Tibial nerve (tissue), 3 donors: ENCODE measurements around a stretch of chr2.

DNA sequence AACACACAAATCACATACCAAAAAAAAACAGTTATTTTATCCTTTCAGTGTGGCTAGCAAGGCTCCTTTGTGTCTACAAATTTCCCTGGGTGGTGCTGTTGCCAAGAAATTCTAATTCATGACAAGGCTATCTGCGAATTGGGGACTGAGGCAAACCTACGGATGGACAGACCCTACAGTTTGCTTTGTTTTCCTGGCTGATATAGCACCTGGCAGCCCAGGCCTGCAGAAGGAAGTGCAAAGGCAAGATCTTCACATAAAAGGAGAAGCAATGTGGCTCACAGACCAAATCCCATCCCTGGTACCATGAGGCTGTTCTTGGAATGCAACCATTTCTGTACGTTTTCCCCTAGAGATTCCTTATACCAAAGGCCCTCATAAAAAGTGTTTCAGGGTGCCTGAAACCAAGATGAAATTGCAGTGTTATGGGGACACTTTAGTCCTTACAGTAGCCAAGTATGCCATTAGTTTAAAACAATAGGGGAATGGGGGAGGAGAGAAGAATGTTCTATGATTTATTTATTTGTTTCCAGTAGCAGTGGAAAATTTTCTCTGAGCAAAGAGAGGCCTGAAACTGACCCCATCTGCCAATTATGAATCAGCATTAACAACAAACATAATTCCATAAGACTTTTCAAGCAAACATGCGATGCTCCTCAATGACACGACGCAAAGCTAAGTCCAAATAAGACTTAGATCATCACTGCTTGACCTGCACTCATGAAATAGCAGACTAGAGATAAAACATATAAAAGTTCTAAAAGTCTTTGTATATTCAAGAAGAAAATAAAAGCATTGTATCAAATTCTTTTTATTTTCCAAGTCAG, 4.2 kb downstream of the KLF7 start:
- PRO-cap, result no peak
- RAMPAGE, long total RNA, 3 experiments, result no peak in any of the 3 experiments

- PRO-cap, result bidirectional peak, plus-strand start at chr2:207166383, minus-strand start at chr2:207166031; unidirectional peak, plus-strand start at chr2:207166648
- RAMPAGE, long total RNA, 3 experiments, result no peak in any of the 3 experiments
These were observed 579 bp upstream of the KLF7 start for GRCh38 chr2:207166271-207166782.

DNA sequence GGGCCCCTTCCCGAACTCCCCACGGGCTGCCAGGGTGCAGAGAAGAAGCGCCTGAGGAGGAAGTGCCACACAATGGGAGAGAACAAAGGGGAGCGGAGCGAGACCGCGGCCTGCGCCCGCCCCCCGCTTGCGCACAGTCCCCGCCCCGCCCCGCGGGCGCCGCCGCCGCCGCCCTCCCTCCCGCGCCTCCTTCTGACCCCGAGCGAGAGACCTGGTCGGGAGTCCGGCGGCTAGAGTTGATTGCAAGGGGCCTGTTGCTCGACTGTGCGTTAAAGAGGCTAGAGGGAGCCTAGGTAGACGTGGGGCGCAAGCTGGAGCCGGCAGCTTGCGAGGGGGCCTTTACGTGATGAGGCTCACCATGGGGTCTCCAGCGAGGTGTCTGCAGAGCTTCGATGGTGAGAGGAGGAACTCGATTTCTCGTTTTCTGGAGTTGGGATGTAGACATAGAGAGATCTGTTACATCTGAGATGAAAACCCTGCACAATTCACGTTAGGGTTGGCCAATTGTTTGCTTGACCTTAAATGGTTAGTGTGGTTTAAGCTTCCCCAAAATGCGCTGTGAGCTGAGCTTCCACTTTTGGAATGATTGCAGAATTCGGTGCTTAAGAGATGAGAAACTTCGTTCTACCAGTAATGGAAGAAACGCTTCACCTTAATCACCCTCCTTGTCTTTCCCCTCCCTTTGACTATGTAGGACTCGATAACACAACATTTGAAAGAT, 1.2 kb upstream of the KLF7 start:
- PRO-cap, result bidirectional peak, plus-strand start at position 205 of the sequence, minus-strand start at position 74 of the sequence
- RAMPAGE, long total RNA, 3 experiments, result no peak in any of the 3 experiments

- PRO-cap, result no peak
- RAMPAGE, long total RNA, 3 experiments, result no peak in any of the 3 experiments
These were observed 90.3 kb upstream of the KLF7 start for GRCh38 chr2:207255907-207256646.

DNA sequence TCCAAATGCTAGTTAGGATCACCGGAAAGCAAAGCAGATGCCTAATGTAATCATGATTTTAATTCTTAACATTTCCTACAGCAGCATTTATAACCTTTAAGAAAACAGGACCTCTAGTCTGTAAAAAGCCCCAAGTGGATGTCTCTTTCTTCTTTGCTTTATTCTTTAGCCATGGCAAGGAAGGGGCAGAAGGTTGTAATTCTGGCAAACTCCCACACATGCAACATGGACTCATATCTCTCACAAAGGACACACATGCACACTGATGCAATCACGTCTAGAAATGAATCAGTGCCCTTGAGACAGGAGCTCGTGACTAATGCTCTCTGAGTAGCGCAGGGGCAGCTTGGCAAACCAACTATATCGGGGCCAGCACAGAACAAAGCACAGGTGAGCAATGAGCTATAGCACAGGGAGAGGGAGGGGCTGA, 165.0 kb upstream of the KLF7 start:
- PRO-cap, result no peak
- RAMPAGE, long total RNA, 3 experiments, result no peak in any of the 3 experiments

GRCh38 chr2:207525346-207525783, 4.4 kb upstream of the CREB1 start:
- PRO-cap, result no peak
- RAMPAGE, long total RNA, 3 experiments, result no peak in any of the 3 experiments

GRCh38 chr2:207796625-207797513, 27.2 kb upstream of the FZD5 start:
- PRO-cap, result no peak
- RAMPAGE, long total RNA, 3 experiments, result no peak in any of the 3 experiments

DNA sequence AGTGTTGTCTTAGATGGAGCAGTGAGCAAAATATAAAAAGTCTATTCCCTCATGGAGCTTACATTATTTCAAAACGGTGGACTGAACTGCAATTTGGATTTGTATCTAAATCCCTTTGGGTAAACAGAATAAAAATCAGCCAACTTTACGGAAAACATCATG, 76.0 kb upstream of the FZD5 start:
- PRO-cap, result no peak
- RAMPAGE, long total RNA, 3 experiments, result no peak in any of the 3 experiments

- PRO-cap, result no peak
- RAMPAGE, long total RNA, 3 experiments, result no peak in any of the 3 experiments
These were observed 100.7 kb upstream of the FZD5 start for GRCh38 chr2:207870329-207870796.

DNA sequence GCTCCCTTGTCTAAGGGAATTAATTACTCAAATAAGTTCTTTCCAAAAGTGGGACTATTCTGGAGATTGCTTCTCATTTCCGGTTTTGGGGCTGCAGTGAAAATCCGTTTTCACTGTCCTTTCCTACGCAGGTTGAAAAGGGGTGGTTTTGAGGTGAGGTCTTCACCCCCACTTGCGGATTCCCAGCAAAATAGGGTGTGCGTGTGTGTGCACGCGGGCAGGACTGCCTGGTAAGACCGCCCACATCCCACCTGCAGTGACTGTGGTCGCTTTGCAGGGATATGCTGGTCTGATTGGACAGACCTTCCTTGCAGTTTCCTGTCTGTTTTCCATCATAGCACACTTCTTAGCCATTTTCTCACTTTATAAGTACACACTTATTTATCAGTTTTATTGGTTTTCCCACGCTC, 519 bp upstream of the PLEKHM3 start:
- PRO-cap, result no peak
- RAMPAGE, long total RNA, 3 experiments, result no peak in any of the 3 experiments

DNA sequence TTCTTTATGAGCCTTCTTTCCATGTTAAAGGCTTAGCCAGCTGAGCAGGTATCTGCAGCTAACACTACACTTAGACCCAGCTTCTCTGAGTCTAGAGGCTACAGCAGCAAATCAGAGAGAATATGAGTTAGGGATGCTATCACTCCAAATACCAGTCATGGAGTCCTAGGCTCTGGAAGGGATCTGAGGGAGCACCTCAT, 3.0 kb downstream of the C2orf80 start:
- PRO-cap, result no peak
- RAMPAGE, long total RNA, 3 experiments, result no peak in any of the 3 experiments

GRCh38 chr2:208267546-208268045, 1.5 kb downstream of the PIKFYVE start:
- PRO-cap, result no peak
- RAMPAGE, long total RNA, 3 experiments, result no peak in any of the 3 experiments

- PRO-cap, result no peak
- RAMPAGE, long total RNA, 3 experiments, result start-site peak on the plus strand in 1 of 3 experiments, at chr2:209733015-209733340 at its widest, 6 reads per replicate
These were observed 38.7 kb upstream of the UNC80 start for GRCh38 chr2:209732861-209733394.

GRCh38 chr2:210034075-210034658, 31.7 kb downstream of the RPE start:
- PRO-cap, result no peak
- RAMPAGE, long total RNA, 3 experiments, result no peak in any of the 3 experiments

DNA sequence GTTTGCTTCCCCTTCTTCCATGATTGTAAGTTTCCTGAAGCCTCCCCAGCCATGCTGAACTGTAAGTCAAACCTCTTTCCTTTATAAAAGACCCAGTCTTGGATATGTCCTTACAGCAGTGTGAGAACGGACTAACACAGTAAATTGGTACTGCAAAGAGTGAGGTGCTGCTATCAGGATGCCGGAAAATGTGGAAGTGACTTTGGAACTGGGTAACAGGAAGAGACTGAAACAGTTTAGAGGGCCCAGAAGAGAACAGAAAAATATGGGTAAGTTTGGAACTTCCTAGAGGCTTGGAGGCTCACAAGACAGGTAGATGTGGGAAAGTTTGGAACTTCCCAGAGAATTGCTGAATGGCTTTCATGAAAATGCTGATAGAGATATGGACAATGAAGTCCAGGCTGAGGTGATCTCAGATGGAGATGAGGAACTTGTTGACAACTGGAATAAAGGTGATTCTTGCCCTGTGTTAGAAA, 52.8 kb downstream of the RPE start:
- PRO-cap, result no peak
- RAMPAGE, long total RNA, 3 experiments, result start-site peak on the plus strand in 1 of 3 experiments, centred at position 358 of the sequence, 9 reads per replicate

- PRO-cap, result no peak
- RAMPAGE, long total RNA, 3 experiments, result no peak in any of the 3 experiments
These were observed 3.2 kb downstream of the CPS1 start for GRCh38 chr2:210559604-210559896.

- PRO-cap, result no peak
- RAMPAGE, long total RNA, 3 experiments, result no peak in any of the 3 experiments
These were observed 4.3 kb downstream of the CPS1 start for GRCh38 chr2:210560697-210561021.

DNA sequence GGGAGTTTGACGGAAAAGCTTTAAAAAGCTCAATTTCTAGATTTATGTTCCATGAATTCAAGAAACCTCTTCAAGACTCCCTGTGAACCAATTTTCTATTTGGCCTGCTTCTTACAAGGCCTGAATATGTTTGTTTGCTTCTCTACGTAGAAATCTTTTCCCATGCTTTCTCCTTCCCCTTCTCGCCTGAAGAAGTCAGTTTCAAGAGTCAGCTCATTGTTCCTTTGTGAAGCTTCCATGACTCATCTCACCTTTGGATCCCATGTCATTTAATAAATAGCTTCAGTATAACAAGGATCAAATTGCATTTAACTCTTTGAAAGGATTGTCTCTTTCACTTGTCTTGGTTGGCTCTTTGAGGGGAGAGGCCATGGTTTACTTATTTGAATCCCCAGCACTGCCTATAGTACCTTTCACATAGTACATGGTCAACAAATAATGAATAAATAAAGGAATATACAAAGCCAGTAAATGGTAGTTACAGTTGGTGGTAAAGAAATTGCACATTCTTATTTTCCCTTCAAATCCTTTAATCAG, 28.5 kb downstream of the CPS1 start:
- PRO-cap, result no peak
- RAMPAGE, long total RNA, 3 experiments, result no peak in any of the 3 experiments

GRCh38 chr2:211899797-211900530, 638.6 kb downstream of the ERBB4 start:
- PRO-cap, result no peak
- RAMPAGE, long total RNA, 3 experiments, result no peak in any of the 3 experiments

DNA sequence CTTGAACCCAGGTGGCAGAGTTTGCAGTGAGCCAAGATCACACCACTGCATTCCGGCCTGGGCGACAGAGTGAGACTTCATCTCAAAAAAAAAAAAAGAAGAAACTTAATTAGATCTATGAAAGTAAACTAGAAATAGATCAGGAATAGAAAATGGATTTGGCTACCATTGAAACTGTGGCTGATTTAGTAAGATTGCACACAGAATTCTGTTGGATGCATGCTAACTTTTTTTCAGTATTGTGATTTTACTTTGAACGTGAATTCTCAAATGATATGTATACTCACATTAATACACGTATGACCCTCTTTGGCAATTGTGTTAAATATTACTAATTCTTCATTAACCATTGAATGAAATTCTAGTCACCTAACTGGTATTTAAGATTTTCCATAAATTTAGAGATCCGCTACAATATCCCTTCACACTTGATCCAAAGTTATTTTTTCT, 394.6 kb downstream of the ERBB4 start:
- PRO-cap, result no peak
- RAMPAGE, long total RNA, 3 experiments, result no peak in any of the 3 experiments